Epithelial cell of alveolus of lung (primary cell): ENCODE measurements around a stretch of chr21.

GRCh38 chr21:36461567-36462105 is 18.3 kb downstream of the CLDN14 start:
- RAMPAGE, long total RNA, result no peak
- RRBS, result 93% methylated on average over 5 of the region's 19 CpGs

DNA sequence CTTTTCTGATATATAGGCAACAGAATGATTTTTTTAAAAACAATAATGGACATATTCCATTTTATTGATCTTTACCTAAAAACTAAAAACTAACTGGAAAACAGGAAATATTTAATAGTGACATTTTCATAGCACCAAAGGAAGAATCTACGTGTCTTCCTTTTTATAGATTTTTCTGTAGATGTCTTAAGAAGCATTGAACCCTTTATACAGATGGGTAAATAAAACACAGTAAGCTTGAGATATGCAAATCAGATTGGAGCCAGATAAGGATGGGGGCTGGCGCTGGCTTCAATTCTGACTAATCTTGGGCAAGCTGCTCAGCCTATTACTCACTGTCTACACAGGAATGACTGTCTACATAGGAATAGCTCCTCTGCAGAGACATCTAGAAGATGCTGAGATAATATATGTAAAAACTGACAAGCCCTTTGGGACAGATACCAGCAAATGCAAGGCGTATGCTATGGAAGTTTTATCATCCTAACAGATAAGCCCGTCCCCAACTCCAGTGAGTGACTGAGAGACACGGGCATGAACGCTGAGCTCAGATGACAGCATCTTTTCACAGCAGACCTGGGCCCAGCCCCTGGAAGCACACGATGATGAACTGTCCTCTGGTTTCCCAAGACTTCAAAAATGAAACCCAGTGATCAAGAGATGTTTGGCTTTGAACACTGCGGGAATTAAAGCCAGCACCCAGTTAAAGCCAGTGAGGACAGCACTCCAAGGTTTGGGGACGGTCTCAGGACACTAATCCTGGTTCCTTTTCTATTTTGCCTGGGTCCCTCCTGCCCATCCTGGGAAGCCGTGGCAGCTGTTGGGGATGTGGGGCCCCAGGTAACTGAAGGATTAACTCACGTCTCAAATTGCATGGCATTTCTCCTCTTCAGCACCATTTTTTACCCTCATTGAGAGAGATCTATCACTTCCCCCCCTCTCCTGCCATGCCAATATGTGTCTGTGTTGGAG is 1.6 kb downstream of the CLDN14 start:
- RAMPAGE, long total RNA, result no peak
- RRBS, result no CpG with 5 or more reads among the region's 11 CpGs

- RAMPAGE, long total RNA, result no peak
- RRBS, result no CpG with 5 or more reads among the region's 2 CpGs
Observed at GRCh38 chr21:36835305-36835824, 131.1 kb downstream of the HLCS start.

GRCh38 chr21:37009768-37010477 is 3.4 kb downstream of the RIPPLY3 start:
- RAMPAGE, long total RNA, result no peak
- RRBS, result no CpG with 5 or more reads among the region's 34 CpGs

GRCh38 chr21:37076747-37077698 is 4.0 kb downstream of the TTC3 start:
- RAMPAGE, long total RNA, result no peak
- RRBS, result no CpG with 5 or more reads among the region's 13 CpGs

DNA sequence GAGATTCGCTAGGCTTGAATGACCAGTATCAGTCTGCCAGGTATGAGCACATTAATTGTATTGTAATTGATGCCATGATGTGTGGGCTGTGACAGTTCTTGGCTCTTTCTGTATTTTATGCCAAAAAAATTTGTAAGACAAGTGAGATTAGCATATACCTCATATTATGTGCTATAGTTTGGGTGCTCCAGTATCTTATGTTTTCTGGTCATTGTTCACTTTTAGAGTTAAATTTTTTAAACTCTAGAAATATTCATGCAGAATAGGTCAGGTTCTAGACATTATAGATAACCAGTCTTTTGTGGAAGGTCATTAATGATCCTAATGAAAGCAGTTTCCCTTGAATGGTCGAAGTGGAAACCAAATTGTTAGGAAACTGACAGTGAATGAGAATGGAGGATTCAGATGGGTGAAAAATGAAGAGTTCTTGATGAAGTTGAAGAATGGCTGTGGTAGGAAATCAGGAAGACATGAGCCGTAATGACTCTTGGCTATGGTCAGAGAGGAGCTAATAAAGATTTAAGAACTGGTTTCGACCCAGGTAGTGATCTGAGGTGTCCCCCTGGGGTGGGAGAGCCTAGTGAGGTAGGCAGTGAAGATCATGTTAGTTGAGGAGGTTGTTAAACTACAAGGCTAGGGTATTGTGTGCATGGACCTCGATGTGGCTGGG is 12.2 kb downstream of the TTC3 start:
- RAMPAGE, long total RNA, result no peak
- RRBS, result no CpG with 5 or more reads among the region's 5 CpGs

DNA sequence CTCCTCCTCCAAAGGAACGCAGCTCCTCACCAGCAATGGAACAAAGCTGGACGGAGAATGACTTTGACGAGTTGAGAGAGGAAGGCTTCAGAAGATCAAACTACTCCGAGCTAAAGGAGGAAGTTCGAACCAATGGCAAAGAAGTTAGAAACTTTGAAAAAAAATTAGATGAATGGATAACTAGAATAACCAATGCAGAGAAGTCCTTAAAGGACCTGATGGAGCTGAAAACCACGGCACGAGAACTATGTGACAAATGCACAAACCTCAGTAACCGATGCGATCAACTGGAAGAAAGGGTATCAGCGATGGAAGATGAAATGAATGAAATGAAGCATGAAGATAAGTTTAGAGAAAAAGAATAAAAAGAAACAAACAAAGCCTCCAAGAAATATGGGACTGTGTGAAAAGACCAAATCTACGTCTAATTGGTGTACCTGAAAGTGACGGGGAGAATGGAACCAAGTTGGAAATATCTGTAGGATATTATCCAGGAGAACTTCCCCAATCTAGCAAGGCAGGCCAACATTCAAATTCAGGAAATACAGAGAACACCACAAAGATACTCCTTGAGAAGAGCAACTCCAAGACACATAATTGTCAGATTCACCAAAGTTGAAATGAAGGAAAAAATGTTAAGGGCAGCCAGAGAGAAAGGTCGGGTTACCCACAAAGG is 37.2 kb downstream of the TTC3 start:
- RAMPAGE, long total RNA, result no peak
- RRBS, result no CpG with 5 or more reads among the region's 13 CpGs

DNA sequence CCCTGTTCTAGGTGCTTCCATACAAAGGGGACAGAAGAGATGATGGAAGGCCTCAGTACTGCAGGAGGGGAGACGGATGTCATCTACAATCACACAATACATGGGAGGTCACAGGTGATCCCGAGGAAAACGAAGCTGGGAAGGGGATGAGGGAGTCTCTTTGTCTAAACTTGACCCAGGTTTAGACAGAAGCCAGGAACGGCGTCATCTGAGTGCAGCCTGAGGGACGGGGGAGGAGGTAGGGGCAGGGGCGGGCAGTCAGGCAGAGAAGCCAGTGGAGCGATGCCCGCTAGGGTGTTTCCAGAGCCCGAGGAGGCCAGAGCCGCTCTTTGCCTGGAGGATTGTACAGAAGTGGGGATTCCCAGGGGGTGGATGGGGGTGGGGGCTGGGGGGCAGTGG is 58.5 kb downstream of the VPS26C start:
- RAMPAGE, long total RNA, result no peak
- RRBS, result no CpG with 5 or more reads among the region's 11 CpGs

DNA sequence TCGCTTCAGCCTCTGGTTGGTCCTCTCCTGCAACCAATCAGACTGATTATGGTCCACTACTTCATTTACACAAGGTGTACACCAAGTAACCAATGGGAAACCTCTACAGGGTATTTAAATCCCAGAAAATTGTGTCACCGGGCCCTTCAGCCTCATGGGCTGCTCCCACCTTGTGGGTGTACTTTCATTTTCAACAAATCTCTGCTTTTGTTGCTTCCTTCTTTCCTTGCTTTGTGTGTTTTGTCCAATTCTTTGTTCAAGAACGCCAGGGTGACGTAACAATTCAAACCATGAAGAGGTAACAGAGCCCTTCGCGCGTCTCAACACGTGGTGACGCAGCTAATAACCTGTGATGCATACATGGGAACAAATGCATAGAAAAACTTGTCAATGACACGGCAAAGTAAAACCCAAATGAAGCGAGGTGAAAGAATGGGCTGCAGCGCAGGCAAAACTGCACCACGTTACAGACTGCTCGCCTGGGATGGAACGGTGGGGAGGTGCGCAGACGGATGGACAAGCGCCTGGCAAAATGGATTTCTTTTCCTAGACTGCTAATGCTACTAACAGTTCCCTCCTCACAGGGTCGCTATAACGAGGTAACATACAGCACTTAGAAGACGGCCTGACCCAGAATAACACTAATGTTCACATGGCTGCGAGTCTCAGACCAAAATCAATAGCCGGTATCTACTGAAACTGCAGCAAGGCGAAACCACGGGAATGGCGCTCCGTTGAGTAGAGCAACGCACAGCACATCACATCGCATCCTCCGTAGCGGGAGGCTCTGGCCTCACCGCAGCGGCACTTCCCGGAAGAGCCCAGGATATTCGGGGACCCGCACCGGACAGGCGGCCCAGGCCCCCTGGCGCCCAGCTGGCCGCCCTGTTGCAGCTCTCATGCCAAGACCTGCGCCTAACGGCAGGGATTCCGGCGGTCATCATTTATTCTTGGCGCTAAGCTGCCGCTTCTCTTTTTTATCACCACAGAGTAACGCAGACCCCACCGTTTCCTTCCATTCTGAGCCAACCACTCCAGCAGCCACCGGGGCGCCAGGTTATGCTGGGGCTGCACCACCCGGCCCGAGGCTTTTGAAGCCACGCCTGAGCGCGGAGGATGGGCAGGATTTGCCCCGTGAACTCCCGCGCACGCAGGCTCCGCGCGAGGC is 46.8 kb downstream of the VPS26C start:
- RAMPAGE, long total RNA, result no peak
- RRBS, result under 1% methylated on average over 17 of the region's 62 CpGs

- RAMPAGE, long total RNA, result no peak
- RRBS, result no CpG with 5 or more reads among the region's 12 CpGs
Observed at GRCh38 chr21:37243293-37243545, 23.9 kb downstream of the VPS26C start.

GRCh38 chr21:37376979-37377178 is 10.3 kb downstream of the DYRK1A start:
- RAMPAGE, long total RNA, result no peak
- RRBS, result no CpG with 5 or more reads among the region's 2 CpGs

- RAMPAGE, long total RNA, result no peak
- RRBS, result no CpG with 5 or more reads among the region's 2 CpGs
Observed at GRCh38 chr21:37382037-37382462, 15.5 kb downstream of the DYRK1A start.

GRCh38 chr21:37398348-37399129 is 32.0 kb downstream of the DYRK1A start:
- RAMPAGE, long total RNA, result no peak
- RRBS, result no CpG with 5 or more reads among the region's 8 CpGs

- RAMPAGE, long total RNA, result no peak
- RRBS, result no CpG with 5 or more reads among the region's 5 CpGs
Observed at GRCh38 chr21:37446373-37447022, 79.9 kb downstream of the DYRK1A start.

DNA sequence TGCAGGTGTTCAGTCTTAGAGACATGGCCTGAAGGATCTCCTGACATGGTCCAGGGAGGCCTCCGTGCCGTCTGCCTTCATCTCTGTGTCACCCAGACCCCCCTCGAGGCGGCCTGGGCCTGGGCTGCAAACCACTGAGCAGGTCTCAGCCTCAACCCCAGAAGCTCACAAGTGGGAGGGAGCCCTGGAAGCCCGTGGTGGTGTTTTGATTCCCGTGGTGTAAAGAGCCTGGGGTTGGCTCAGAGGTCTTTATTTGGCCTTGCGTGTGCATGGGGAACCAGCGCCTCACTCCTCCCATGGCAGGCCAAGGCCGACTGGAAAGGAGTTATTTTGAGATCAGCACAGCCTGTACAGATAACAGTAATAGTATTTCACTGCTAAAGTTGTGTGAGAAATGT is 186.4 kb downstream of the DYRK1A start:
- RAMPAGE, long total RNA, result no peak
- RRBS, result no CpG with 5 or more reads among the region's 9 CpGs

GRCh38 chr21:37827890-37828424 is 88.3 kb downstream of the KCNJ6 start:
- RAMPAGE, long total RNA, result no peak
- RRBS, result no CpG with 5 or more reads among the region's 9 CpGs

- RAMPAGE, long total RNA, result no peak
- RRBS, result no CpG with 5 or more reads among the region's 7 CpGs
Observed at GRCh38 chr21:38089676-38090250, 167.0 kb upstream of the KCNJ15 start.

DNA sequence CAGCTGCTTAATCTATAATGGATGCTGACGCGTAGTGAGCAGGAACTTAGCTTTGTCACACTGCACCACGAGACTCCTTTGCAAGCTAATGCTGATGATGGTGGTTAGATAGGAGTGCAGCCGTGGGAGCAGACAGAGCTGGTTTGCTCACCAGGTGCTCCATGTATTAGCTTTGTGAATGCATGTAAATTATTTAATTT is 35.1 kb downstream of the KCNJ15 start:
- RAMPAGE, long total RNA, result no peak
- RRBS, result no CpG with 5 or more reads among the region's 4 CpGs

- RAMPAGE, long total RNA, result no peak
- RRBS, result no CpG with 5 or more reads among the region's 6 CpGs
Observed at GRCh38 chr21:38293553-38294326, 36.9 kb downstream of the KCNJ15 start.

GRCh38 chr21:38376276-38377074 is 119.7 kb downstream of the KCNJ15 start:
- RAMPAGE, long total RNA, result no peak
- RRBS, result no CpG with 5 or more reads among the region's 25 CpGs